SK-MEL-5 (cell line): ENCODE measurements around a stretch of chr16.

DNA sequence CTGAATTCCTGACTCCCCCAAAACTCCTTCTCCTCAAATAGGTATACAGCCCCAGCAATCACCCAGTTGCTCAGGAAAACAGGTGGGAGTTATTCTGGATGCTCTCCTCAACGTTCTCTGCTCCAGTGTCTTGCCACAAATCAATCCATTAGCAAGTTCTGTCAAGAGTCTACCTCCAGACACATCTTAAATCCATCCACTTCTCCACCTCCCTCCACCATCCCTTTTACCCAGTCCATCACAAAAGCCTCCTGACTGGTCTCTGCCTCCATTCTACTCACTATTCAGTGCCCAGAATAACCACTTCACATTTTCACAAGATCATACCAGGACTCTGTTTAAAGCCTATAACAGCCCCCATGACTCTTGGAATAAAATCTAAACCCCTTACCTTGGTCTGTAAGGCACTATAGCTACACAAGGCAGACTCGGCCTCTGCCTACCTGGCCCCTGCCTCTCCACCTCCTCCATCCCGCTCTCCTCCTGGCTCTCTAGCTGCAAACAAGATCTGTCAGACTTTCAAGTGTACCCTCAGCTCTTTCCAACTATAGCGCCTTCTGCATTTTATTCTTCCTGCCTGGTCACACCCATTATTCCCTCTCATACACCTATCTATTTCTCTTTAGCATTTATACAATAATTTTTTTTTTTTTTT lies 8.4 kb downstream of the USP31 start:
RAMPAGE:
- cytosol, long total RNA: no peak
- long total RNA: no peak
- nucleus, long total RNA: no peak

DNA sequence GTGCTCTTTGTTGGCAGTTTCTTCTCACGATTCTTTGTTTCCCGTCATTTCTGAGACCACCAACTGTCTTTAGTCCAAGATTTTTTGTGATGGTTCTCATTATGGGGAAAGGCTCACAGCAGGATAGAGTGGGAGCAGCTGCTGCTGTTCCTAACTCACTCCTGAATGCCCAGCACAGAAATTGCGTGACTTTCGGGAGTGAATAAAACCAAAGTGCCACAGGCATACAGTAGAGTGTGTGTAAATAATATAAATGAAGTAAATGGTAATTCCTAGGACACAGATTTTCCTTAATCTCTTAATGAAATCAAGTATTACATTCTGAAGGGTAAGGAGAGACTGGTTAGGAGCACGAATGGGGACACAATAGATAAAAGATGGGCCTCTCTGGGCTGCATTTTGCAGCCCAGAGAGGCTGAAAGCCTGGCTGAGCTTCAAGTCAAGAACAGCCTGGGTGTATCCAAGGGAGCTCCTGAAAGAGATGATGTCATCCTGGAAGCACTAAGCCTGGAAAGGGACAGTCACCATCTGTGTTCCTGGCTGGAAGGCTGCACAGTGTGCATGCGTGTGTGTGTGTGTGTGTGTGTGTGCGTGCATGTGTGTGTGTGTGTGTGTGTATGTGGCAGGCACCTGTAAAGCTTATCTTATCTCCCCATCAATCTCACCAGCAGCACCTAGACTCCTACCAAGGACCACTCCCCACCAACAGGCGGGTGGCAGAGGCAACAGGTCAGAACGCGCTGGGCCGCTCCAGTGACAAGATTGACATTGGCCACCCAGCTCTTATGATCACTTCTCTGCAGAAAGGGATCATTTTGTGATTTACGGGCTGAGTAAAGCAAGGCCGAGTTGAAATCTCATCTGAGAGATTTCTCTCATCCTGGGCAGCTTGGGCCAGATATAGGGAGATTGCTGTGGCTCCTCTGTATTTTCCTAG lies 44.2 kb downstream of the COG7 start:
RAMPAGE:
- cytosol, long total RNA: no peak
- long total RNA: no peak
- nucleus, long total RNA: no peak

DNA sequence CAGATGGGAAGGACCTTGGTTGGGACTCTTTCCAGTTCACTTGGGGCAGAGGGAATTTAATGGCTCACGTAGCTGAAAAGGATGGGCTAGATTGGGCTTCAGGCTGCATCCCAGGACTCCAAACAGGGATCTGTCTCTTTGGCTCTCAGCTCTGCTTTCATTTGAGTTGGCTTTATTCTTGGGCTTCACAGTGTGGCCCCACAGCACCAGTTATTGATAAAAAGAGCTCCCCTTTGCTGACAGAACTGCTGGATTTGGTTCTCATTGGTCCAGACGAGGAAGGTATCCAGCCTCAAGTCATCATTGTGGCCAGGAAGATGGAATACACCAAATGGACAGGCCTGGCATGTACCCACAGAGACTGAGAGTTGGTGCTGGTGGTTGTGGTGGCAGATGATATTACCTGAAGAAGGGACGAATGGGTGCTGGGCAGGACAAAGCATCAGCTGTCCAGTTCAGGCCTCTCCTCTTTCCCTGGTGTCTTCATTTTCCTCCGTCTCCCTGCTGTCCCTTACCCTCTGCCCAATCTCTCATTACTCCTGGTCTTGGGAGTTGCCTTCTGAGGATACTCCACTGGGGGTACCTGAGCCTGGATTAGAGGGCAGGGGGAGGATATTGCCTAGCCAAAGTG lies 9.4 kb upstream of the PLK1 start:
RAMPAGE:
- cytosol, long total RNA: no peak
- long total RNA: no peak
- nucleus, long total RNA: no peak

DNA sequence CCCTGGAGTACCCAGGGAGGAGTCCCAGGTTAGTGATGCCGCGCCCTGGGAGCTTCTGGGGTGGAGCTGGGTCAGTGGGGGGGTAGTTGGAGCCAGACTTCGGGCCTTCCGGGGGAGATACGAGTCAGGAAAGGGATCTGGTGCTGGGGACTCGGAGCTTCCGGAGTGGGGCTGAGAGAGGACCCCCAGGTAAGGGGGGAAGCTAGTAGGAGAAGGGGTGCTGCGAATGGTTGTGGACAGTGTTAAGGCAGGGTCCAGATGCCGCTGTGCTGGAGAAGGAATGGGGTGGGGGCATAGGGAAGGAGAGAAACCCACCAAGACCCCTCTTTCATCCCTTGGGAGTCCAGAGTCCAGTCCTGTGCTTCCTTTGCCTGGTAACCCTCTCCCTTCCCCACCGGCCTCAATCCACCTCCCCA lies 957 bp downstream of the PLK1 start:
RAMPAGE:
- cytosol, long total RNA: no peak
- long total RNA: no peak
- nucleus, long total RNA: no peak

GRCh38 chr16:23837626-23838167 lies 1.9 kb downstream of the PRKCB start:
RAMPAGE:
- cytosol, long total RNA: no peak
- long total RNA: no peak
- nucleus, long total RNA: no peak

DNA sequence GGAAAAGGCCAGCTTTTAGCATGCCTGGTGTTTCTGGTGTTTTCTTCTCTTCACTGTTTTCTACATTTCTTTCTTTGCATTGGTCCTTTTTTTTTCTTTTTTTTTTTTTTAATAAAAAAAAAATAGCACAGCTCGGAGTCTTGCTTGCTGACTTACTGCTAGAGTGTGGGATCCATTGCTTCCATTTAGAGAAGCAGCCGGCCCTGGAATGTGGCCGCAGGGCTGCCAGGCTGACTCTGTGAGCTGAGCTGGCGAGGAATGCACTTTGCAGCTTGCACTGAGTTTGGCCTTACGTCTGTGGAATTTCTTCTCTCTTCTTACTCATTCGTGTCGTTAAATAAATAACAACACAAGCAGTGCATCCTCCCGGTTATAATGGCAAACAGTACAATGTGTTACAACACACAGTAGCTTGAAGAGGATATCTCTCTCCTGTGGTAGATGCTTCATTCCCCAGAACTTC lies 69.2 kb downstream of the PRKCB start:
RAMPAGE:
- cytosol, long total RNA: no peak
- long total RNA: no peak
- nucleus, long total RNA: no peak

GRCh38 chr16:24216557-24217218 lies 39.4 kb upstream of the CACNG3 start:
RAMPAGE:
- cytosol, long total RNA: no peak
- long total RNA: no peak
- nucleus, long total RNA: no peak

DNA sequence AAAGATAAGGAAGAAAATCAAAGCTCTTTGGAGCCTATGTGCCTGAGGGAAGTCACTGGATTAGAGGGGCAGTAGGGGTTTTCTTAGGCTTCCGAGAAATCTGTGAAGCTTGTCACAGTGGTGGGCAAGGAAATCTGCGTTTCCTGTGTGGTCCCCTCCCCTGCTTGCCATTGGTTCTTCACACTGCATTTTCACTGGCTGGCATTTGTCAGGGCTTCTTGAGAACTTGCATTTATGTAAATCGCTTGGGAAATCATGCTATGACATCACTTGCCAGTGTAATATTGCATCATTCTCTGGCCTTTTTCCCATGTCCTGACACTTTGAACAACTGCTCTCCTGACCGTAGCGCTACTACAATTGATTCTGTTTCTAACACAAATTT lies 1.8 kb downstream of the CACNG3 start:
RAMPAGE:
- cytosol, long total RNA: no peak
- long total RNA: no peak
- nucleus, long total RNA: no peak

DNA sequence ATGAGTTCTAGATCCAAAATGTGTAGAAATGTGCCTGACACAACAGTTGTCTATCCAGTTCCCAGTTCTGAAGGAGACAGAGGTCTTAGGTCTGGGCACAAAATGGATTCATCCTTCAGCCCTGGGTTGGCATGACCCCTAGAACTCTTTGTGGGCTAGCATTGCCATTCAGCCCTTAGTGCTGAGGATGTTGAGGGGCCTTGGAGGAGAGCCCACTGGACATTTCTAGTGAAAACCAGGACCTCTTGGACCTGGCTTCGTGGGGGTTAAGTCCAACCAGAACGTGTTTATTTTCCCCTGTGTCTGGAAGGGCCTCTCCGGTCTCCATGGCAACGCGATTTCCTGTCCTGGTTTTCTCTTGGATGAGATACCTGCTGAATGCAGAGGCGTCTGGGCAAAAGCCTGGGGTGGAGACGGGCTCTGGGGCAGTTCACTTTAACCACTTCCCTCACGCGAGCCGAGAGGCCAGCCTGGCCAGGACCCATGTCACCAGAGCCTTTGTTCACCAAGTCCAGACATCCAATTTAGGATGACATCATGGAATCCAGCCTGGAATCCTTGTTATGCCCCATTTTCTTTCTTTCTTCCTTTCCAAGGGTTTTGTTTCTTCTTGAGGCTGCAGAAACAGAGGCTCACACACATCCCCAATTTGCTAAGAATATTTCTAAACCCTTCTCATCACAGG lies 43.5 kb upstream of the TNRC6A start:
RAMPAGE:
- cytosol, long total RNA: no peak
- long total RNA: no peak
- nucleus, long total RNA: no peak

DNA sequence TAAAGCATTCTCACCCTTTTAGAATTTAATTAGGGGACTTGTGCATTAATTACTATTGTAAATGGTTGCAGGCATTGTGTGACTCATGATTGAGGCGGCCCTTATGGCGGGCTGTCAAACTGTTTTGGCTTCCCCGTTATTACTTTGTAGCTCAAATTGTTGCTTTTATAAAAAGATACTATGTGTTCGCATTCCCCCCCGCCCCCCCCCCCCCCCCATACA lies 1.0 kb downstream of the TNRC6A start:
RAMPAGE:
- cytosol, long total RNA: no peak
- long total RNA: no peak
- nucleus, long total RNA: no peak

GRCh38 chr16:24776699-24777185 lies 47.3 kb downstream of the TNRC6A start:
RAMPAGE:
- cytosol, long total RNA: no peak
- long total RNA: no peak
- nucleus, long total RNA: no peak

RAMPAGE:
- cytosol, long total RNA: no peak
- long total RNA: no peak
- nucleus, long total RNA: no peak
Observed at GRCh38 chr16:24810856-24811497, 34.8 kb upstream of the SLC5A11 start.

DNA sequence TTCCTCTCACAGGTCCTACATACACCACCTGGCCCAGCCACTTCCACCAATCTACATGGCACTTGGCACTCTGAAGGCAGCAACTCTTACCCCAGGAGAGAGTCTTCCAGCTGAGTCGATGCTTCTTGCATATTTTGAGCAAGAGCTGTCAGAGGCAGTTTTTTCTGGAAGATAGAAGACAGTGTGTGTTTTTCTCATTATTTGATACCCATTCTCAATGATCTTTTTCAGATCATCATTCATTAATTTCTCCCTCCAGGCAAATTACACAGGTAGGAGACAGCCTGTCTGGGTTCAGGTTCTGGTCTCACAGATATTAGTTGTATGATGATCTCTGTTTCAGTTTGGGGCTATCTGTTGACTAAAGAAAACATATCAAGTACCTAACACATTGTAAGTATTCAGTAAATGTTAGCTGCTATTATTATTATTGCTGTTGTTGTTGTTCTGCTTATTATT lies 44.7 kb downstream of the ARHGAP17 start:
RAMPAGE:
- cytosol, long total RNA: no peak
- long total RNA: no peak
- nucleus, long total RNA: no peak

RAMPAGE:
- cytosol, long total RNA: no peak
- long total RNA: no peak
- nucleus, long total RNA: no peak
Observed at GRCh38 chr16:25031145-25032484, 16.4 kb upstream of the ARHGAP17 start.

GRCh38 chr16:25050411-25050766 lies 35.2 kb upstream of the ARHGAP17 start:
RAMPAGE:
- cytosol, long total RNA: no peak
- long total RNA: no peak
- nucleus, long total RNA: no peak

RAMPAGE:
- cytosol, long total RNA: no peak
- long total RNA: no peak
- nucleus, long total RNA: no peak
Observed at GRCh38 chr16:25051841-25052349, 36.7 kb upstream of the ARHGAP17 start.

DNA sequence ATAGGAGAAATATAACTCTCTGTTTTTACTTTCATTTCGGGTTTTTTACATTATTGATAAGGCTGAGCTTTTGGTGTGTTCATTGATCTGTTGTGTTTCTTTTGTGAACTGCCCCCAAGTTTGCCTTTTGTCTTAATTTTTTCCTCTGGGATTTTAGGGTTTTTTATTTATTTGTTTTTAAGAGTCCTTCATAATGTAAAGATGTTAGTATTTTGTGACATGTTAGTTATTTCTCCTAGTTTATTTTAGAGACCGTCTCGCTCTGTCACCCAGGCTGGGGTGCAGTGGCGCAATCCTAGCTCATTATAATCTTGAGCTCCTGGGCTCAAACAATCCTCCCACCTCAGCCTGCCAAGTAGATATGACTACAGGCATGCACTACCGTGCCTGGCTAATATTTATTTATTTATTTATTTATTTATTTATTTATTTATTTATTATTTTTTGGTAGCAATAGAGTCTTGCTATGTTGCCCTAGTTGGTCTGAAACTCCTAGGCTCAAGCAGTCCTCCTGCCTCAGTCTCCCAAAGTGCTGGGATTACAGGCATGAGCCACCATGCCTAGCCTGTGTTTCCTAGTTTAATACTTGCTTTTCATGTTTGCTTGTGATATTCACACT lies 37.3 kb upstream of the ARHGAP17 start:
RAMPAGE:
- cytosol, long total RNA: no peak
- long total RNA: no peak
- nucleus, long total RNA: no peak

DNA sequence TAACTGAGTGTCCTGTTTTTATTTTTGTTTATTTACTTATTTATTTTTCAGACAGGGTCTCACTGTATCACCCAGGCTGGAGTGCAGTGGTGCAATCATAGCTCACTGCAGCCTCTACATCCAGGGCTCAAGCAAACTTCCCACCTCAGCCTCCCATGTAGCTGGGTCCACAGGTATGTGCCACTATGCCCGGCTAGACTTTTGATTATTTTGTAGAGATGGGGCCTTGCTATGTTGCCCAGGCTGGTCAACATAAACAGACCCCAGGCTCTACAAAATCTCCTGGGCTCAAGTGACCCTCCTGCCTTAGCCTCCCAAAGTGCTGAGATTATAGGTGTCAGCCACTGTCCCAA lies 127.6 kb upstream of the HS3ST4 start:
RAMPAGE:
- cytosol, long total RNA: no peak
- long total RNA: no peak
- nucleus, long total RNA: no peak

GRCh38 chr16:27211962-27212489 lies 8.7 kb downstream of the KDM8 start:
RAMPAGE:
- cytosol, long total RNA: no peak
- long total RNA: no peak
- nucleus, long total RNA: no peak

DNA sequence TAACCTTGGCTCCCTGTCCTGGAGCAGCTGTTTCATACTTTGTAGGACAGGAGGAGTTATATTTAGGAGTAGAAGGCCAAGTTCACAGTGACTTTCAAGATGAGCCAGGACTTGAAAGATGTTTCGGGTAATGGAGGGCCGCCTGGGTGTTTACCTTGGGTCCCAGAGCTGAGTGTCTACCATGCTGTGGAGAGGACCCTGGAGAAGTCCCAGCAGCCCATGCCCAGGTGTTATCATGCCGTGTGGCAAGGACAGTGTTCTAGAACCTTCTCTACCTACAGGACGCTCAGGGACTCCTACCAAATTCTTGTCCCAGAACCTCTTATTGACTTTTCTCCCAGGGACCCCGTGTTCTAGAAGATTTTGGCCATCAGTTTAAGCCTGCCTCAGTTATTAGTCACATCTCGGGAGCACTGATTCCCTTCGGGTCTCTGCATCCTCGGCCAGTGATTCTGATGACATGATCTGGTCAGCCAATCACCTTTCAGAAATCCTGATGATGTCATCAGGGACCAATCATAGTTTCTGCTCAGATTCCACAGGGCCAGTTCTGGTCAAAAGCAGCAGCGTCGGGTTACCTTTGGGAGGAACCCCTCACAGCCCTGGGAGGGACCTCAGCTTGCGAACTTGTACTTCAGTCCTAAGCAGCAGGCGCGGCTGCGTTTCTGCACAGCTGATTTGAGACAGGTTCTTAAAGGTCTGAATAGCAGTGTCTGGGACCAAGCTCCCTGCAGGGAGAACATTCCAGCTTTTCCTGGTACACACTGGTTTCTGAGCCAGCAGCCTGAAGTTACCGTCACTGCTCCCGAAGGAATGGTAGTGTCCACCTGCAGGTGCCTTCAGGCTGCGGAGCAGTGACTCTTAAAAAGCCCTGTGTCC lies 13.8 kb downstream of the KDM8 start:
RAMPAGE:
- cytosol, long total RNA: no peak
- long total RNA: no peak
- nucleus, long total RNA: no peak